Glomerular endothelial cell (primary cell): ENCODE data around the genes C15orf61 and ITGA11.

DNA sequence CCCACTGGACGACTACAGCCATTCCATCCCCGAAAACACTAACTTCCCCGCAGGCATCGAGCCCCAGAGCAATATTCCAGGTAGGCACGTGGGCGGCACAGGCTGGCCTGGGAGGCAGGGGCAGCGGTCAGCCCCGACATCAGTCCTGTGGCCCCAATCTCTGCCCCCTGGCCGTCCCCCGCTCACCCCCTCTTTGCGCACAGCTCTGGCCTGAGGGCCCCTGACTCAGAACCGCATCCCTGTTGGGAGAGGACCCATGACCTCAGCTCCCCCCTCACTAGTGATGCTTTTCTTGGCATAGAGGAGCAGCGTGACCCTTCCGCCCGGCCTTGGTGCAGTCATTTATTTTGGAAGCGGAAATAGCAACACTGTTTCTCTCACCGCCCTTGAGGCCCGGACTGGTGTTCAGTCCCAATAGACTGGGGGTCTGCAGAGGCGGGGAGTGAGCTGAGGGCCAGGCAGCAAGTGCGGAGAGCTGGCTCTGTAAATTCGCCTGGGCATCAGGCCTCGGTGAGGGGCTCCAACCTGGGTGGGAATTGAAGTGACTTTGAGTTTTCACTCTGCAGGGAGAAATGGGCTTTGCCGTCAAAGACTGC, 89.1 kb downstream of the AAGAB start:
- RAMPAGE, long total RNA = no peak

- RAMPAGE, long total RNA = no peak
Measured at GRCh38 chr15:67171148-67171937, 83.1 kb downstream of the AAGAB start.

- RAMPAGE, long total RNA = no peak
Measured at GRCh38 chr15:67174566-67175504, 79.6 kb downstream of the AAGAB start.

DNA sequence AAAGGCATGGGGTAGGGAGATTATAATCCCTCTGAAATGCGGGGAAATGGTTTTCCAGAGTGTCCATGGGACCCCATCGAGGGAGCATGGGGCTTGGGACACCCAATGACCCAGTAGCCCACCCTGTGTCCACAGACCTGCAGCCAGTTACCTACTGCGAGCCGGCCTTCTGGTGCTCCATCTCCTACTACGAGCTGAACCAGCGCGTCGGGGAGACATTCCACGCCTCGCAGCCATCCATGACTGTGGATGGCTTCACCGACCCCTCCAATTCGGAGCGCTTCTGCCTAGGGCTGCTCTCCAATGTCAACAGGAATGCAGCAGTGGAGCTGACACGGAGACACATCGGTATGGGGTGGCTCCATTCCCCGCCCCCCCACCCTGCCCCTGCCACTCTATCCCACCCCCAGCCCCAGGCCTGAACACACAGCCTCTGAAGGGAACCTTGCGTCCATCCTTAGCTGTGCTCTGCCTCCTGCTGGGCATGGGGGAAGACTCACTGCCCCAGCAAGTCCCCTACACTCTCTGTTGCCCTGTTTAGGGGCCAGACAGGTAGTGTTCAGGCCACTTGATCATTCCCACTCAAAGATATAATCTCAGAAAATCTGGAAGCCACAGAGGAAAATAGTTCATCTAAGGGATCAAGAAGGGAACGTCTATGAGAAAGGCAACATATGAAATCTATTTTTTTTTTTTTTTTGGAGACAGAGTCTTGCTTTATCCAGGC, 73.2 kb downstream of the AAGAB start:
- RAMPAGE, long total RNA = no peak

- RAMPAGE, long total RNA = no peak
Measured at GRCh38 chr15:67479739-67480149, 41.2 kb upstream of the C15orf61 start.

DNA sequence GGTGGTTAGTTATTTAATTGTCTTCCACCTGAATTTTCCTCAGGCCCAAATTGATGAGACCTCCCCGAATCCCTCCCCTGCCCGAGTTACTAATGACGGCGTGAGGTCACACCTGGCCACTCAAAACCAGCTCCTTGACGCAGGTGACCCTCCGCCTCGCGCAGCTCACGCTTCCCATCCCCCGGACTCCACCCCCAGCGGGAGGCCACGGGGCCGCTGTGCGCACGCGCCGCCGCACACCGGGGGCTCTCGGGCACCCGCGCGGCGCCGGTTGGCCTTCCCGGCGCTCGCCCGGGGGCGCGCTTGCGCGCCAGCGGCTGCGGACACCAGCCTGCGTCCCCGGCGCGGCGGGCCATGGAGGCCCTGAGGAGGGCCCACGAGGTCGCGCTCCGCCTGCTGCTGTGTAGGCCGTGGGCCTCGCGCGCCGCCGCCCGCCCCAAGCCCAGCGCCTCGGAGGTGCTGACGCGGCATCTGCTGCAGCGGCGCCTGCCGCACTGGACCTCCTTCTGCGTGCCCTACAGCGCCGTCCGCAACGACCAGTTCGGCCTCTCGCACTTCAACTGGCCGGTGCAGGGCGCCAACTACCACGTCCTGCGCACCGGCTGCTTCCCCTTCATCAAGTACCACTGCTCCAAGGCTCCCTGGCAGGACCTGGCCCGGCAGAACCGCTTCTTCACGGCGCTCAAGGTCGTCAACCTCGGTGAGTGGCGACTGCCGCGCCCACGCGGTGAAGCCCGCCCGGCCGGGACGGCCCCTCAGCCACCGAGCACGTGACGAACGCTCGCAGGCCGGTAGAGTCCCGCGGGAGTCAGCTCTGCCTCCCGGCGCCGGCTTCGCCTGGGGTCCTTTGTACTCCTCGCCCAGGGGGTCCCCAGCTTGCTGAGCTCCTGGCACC, at the start of gene C15orf61:
C15orf61 (plus strand) TSS at position 237 of the 895 bp plus-strand sequence.
- RAMPAGE, long total RNA = start-site peak on the minus strand centred at position 737 of the sequence, 63 bp wide, 23 and 12 reads in 2 replicates

DNA sequence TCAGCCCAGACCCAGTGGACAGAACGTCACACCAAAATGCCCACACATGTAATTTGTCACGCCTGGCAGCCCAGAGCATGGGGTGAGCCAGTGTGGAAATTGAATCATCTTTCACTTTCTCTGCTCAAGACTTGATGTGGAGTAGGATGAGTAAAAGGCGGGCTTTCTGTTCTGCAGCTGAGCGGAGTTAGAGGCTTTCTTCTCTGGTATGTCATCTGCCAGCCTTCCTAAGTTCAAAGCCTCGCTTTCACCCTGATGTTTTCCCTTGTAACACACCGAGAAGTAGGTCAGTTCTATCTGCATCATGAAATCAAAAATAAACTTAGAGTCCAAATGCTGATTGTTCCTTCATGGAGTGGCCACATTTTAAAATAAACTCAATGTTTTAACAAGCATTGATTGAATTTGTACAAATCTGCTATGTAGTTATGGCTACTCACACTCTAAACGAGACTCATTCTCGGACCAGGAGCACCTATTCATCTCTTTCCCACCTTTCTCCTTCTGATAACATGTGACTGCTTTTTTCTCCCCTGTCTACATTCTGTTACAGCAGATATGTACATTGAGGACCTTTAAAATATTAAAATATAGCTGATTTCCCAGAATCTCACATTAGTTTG, 62.3 kb upstream of the SKOR1 start:
- RAMPAGE, long total RNA = no peak

- RAMPAGE, long total RNA = no peak
Measured at GRCh38 chr15:67884157-67885343, 59.2 kb downstream of the SKOR1 start.

GRCh38 chr15:68162161-68162668, 42.9 kb downstream of the CALML4 start:
- RAMPAGE, long total RNA = no peak

DNA sequence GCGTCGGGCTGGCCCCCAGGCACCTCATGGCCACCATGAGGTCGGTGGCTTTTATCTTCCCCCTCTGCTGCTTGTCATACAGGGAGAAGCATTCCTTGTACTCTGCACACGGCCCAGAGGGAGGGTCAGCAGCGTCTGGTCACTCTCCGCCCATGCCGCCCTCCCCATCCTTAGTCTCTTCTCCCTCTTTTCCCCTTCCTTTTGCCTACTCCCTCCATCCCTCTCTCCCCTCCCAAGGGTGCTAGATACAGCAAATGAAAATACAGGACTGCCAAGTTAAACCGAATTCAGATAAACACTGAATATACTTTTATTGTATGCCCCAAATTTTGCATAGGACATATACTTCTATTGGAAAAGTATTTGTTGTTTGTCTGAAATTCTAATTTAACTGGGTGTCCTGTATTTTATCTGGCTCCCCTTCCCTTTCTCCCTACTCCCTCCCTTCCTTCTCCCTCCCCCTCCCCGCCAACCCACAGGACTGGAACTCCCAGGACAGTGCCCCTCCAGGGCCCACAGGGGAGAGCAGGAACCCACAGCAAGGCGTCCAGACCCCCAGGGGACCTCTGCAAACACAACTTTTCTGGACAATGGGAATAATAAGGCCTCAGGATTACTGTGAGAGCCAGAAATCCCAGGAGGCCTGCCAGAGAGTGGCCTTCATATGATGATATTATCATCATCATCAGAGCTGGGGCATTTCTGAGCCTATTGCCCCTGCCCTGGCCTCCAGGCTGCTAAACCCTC, 5.4 kb downstream of the CALML4 start:
- RAMPAGE, long total RNA = no peak

DNA sequence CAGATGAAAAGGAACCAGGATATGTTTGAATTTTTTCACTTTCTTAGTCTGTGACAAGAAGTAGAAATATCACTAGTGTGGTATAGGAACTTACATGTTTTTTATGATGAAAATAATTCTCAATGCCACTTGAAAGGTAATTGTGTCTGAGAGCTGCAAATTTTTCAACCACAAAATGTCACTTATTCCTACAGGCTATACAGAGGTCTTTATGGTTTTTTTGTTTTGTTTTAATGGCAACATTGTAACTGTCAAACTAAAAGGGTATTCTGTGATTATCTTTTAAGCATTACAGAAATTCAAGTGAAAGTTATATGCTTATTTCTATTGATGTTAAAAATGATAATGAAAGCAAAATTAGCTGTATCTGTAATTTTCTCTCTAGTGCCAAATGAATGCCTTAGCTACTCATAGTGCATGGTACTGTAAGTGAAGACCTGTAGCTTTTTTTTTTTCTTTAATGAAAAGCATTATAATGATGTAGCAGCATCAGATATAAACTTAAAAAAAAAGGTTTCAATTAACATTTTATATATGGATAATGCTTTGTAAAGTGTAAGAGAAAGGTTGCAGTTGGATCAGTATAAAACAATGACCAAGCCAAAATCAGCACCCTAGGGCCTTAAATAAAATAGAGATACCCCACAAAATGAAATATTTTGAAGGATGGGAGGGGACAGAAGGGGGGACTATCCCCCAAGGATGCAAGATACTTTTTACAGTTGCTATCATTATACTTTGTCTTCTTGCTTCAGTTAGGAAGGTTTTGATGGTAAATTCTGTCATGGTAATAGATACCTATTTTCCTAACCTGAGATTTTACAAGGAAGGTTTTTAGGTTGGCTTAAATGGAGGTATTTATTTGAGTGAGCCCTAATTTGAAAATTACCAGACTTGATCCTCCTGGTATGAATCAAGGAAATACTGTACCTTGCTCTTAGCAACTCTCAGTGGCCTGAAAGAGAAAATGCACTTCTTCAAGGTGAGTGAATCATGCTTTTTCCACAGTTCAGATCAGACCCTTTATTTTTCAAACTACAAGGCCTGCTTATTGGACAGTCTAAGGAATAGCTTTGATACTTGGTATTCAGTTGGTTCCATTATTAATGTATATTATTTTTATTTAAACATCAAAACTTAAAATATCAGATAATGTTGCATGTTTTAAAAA, 15.0 kb downstream of the FEM1B start:
- RAMPAGE, long total RNA = no peak

GRCh38 chr15:68315412-68316325, 38.1 kb downstream of the FEM1B start:
- RAMPAGE, long total RNA = no peak

GRCh38 chr15:68431503-68432557, at the start of gene ITGA11:
Gene ITGA11, minus strand, starts transcription at chr15:68432163.
- RAMPAGE, long total RNA = no peak

GRCh38 chr15:68630275-68630724, 51.5 kb downstream of the CORO2B start:
- RAMPAGE, long total RNA = no peak

DNA sequence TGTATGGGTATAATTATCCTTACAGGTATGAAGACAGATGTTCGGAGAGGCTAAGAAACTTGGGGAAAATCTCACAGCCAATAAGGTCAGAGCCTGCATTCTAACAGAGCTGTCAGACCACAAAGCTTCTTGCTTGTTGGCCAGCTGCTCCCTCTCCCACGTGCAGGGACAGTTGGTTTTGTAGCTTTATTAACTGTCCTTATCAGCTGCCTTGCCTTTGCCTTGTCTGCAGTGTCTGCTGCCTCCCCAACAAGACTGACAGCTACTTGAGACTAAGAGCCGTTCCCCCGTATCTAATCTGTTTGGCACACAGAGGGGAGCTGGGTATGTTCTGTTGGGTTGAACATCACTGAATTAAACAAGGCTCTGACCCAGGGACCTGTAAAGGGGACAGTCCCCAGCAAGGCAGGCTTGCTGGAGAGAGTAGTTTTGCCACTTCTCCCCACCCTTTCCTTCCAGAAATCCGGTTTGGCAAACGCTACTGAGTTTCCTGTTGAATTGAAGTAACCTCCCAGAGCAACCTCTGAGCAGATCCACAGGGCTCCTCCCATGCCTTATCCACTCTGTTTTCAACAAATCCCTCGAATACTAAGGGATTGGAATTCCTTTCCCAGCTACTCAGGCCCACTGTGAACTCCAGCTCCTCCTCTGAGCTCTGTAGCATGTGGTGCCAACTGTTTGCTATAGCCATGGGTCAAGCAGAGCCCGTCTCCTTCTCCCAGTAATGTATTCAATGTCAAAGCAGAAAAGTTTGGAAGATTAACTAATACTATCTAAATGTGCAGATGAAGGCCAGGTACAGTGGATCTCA, 116.1 kb downstream of the ANP32A start:
- RAMPAGE, long total RNA = no peak

GRCh38 chr15:68725744-68726168, 94.9 kb downstream of the ANP32A start:
- RAMPAGE, long total RNA = no peak

DNA sequence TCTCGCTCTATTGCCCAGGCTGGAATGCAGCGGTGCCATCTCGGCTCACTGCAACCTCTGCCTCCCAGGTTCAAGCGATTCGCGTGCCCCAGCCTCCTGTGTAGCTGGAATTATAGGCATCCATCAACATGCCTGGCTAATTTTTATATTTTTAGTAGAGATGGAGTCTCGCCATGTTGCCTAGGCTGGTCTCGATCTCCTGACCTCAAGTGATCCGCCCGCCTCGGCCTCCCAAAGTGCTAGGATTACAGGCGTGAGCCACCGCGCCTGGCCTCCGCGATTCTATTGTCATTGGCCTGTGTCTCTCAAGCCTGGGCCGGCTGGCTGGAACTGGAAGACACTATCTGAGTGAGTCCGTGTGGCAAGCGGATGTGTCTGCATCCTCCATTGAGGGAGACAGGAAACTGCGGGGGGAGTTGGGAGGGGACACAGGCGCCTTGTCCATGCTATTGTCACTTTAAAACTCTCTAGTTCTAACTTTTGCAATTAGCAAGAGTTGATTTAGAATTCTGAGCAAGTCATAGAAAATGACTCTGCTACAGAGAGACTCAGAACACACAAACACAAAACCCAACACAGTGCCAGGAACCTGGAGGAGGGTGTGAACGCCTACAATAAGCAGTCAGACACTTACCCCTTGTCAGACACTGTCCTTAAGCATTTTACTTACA, 38.9 kb downstream of the ANP32A start:
- RAMPAGE, long total RNA = no peak

DNA sequence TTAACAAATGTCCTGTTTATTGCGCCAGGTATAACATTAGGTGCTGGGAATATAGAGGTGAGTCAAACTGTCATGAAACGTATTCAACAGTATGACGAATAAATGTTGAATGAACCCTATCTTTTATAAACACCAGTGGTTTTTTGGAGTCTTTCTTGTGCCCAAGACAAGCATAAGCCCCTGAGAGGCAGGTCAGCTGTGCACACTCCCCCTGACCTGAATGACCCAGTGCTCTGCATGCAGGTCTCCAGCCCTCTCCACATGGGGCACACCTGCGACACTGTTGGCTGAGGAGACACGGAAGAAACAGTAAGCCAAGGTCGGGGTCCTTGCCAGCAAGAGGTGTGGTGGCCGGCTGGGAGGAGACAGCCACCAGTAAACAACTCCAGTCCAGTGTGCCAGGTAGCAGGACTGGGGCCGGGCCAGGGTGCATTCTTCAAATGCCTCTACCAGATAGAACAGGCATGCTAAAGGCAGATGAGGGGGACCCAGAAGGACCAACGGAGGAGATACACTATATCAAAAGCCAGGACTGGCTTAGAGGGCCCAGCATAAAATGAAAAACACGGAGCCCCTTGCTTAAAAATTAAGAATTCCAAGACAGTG, 27.4 kb downstream of the ANP32A start:
- RAMPAGE, long total RNA = no peak

- RAMPAGE, long total RNA = no peak
Measured at GRCh38 chr15:68820244-68820709, 418 bp downstream of the ANP32A start.

DNA sequence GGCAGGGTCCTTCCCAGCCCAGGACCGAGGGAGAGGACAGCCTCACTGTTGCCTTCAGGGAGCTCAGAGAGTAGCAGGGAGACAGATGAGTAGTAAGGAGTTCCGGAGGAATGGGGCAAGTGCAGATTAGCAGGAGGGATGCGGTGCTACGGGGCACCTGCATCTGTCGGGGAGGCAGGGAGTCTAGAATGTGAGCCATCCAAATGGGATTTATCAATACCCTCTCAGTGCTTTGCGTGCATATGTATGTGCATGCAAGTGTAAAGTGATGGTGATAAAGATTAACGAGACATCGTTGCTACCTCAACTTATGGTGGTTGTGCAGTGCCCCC, 35.5 kb downstream of the RPLP1 start:
- RAMPAGE, long total RNA = no peak